Sternocleidomastoid (tissue), 1 donor: Measurements from ENCODE around the genes SZRD1 and PADI2.

DNA sequence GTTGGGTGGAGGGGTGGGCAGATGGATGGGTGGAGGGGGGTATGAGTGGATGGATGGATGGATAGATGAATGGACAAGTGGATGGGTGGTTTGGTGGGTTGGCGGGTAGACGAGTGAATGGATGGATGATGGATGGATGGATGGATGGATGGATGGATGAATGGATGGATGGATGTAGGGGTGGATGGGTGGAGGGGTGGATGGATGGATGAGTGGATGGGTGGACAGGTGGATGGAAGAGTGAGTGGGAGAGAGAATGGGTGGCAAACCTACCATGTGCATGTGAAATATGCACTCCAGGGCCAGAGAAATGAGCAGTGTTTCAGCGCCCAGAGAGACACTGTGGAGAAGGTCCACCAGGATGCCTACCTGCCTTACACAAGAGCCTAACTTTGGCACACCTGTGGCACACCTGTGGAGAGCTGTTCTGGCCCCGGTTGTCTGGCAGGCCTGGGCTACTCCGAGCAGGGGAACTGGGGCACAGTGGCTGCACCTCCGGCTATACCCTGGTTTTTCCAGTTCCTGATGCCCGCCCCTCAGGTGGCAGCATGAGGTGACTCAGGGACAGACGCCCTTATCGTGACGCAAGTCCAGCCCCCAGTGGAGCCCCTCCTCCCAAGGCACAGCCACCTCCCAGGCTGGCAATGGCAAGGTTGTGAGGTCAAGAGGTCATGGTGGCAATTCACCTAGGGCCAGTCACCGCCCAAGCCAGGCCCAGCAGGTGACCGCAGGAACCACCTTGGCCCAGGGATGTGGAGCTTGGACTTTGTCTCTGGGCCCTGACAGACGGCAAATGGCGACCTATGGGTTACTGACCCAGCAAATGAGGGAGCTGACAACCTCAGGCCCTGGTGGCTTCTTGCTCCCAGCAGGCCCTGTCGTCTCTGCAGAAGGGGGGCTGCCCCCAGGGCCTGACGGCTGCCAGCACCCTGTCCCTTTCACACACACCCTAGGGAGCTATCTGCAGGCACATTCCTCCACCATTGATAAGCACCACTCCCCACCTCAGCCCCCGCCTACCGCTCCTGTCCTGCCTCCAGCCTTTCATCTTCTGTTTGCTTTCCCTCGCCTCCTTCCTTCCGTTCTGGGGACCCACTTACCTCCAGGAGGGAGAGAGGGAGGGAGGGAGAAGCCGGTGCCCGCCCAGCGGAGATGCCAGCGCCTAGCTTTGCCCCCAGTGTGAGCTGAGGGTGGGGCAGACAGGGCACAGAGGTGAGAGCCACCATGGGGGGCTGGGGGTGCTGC lies 12.4 kb downstream of the EPHA2 start:
- PRO-cap = unidirectional peak, minus-strand start at position 475 of the sequence; unidirectional peak, plus-strand start at position 1,105 of the sequence

DNA sequence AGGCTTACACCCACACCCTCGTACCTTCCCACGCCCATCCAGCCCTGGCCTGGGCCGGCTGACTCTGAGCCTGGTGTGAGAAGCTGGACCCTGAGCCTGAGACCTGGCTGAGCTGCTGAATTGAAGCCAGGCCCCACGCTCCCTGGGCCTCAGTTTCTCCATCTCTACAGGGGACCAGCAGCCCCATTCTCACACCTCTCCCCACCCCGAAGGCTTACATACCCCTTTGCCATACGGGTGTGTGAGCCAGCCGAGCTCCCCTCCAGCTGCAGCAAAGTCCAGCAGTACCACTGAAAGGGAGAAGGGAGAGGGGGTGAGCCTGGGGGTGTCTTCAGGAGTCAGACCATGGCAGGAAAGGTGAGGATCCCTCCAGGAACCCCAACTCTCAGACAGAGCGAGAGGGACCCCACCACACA lies 5.2 kb downstream of the EPHA2 start:
- PRO-cap = no peak

DNA sequence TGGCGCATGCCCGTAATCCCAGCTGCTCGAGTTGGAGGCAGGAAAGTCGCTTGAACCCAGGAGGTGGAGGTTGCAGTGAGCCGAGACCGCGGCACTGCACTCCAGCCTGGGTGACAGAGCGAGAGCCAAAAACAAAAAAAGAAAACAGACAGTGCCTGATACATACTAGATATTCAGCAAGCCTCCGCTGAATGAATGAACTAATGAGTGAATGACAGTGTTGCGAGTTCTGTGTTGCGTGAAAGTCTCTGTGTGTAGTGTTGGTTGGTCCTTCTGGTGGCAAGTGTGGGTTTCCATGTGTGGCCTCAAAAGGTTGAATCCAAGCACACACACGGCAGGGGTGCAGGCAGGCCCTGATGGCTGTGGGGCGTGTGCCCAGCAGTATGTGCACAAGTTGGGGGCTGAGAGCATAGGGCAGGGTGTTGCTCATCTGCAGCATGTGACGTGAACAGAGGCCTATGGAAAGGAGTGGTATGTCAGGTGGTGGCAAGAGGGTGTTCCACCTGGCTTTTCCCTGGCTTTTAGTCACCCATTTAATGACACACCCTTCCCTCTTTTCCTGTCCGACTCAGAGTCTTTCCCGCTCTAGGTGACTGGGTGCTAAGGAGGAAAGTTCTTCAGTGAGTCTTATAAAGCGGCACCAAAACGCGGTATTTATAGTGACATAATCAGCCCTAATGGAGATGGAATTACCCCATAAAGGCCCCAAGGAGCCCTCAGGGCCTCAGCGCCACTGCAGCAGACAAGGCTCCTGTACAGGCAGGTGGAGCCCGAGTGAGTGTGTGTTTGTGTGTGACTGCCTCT lies 3.0 kb upstream of the EPHA2 start:
- PRO-cap = no peak

DNA sequence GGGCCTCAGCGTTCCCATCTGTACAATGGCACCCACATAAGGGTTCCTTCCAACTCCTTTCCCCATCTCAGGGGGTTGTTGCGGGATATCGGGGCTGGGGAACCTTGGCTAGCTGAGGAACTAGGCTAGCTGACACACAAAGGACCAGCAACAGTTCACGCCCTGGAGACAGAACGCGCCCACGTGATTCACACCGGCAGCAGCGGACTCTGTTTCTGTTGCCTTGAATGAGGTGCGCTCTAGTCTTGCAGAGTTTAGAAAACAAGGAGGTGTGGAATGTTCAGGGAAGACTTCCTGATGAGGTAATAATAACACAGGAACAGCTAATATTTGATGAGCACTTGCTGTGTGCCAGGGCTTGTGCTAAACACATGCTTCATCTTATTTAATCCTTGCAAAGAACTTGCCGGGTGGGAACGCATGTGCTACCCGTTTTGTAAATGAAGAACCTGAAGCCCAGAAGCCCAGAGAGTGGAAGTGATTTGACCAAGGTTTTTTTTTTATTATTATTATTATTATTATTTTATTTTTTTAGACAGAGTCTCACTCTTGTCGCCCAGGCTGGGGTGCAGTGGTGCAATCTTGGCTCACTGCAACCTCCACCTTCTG lies 23.3 kb upstream of the EPHA2 start:
- PRO-cap = unidirectional peak, minus-strand start at position 220 of the sequence

- PRO-cap = bidirectional peak, plus-strand start at chr1:16227099, minus-strand start at chr1:16226931
These were observed 10.2 kb downstream of the CPLANE2 start for GRCh38 chr1:16226639-16227256.

- PRO-cap = bidirectional peak, plus-strand start at chr1:16367243, minus-strand start at chr1:16367135
These were observed at the start of gene SZRD1 for GRCh38 chr1:16366667-16367326. TSS of gene SZRD1 (plus strand) at chr1:16367242.

GRCh38 chr1:16367327-16368158 lies 501 bp downstream of the SZRD1 start:
- PRO-cap = bidirectional peak, plus-strand start at chr1:16367532, minus-strand start at chr1:16367500; bidirectional peak, plus-strand start at chr1:16367602, minus-strand start at chr1:16367734; bidirectional peak, plus-strand start at chr1:16367878, minus-strand start at chr1:16367990

DNA sequence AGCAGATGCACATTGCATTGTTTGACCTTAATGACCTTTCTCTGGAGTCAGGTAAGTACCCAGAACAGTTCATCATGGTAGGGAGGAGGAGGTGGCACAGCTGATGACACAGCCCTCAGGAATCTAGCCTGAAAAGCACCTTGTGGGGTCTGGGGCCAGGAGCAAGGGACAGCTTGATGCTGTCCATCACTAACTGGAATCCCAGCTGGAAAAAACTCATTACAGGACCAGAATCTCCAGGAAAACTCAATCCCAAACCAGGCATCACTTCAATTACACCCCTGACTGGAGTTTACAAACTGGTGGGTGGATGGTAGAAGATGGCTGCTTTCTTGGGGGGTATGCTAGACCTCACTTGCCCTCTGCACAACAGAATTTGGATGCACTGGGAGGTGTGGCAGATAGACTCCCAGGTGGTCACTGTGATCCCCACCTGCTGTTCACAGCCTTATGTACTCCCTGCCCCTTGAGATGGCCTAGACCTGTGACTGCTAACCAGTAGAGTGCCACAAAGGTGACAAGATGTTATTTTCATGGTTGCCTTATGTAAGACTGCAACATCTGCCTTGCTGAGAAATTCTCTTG lies 21.4 kb downstream of the NECAP2 start:
- PRO-cap = no peak

DNA sequence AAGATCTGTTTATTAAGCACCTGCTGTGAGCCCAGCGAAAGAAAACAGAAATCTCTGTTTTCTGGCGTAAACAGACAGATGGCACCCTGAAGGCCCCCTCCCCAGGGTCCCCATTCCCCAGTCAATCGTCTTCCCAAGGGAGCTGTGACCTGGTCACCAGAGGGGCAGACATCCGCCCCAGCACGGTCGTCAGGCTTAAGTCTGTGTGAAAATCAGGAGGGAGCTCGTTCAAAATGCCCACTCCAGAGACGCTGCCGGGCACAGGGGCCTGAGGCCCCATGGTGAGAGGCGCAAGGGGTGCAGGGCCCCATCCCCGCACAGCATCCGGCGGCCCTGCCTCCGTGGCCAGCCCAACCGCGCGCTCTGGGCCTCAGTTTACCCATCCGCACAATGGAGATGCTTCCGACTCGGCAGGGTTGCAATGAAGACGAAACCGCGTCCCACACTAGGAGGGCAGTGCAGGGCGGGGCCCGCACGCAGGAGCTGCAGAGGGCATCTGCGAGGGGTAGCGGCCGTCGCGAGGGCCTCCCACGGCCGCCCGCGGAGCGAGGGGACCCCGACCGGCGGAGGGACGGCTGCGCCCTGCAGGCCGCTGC lies 57.9 kb downstream of the NECAP2 start:
- PRO-cap = no peak

DNA sequence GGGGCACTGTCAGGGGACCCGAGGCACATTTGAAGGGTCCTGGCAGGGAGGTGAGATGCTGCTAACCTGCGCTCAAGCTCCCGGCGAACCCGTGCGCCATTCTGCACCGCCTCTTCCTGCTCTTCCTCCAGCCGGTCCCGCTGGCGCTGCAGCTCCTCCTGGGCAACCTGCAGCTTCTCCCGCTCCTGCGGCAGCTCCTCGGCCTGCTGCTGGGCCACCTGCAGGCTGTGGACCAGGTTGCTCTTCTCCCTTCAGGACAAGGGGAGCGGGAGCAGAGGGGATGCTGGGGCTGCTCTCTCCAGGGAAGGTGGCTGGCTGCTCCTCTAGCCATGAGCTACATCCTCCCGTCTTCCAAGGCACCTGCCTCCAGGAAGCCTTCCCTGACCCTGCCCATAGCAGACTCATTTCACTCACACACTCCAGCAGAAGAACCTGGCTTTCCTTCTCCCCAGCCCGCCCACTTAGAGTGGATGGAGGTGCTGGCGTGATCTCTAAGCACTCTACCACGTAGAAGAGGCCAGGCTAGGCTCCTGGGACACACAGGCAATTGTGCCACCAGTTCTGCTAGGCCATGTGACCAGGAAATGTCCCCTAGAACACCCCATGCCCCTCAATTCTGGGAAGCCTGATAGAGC lies 188.0 kb downstream of the NECAP2 start:
- PRO-cap = no peak

DNA sequence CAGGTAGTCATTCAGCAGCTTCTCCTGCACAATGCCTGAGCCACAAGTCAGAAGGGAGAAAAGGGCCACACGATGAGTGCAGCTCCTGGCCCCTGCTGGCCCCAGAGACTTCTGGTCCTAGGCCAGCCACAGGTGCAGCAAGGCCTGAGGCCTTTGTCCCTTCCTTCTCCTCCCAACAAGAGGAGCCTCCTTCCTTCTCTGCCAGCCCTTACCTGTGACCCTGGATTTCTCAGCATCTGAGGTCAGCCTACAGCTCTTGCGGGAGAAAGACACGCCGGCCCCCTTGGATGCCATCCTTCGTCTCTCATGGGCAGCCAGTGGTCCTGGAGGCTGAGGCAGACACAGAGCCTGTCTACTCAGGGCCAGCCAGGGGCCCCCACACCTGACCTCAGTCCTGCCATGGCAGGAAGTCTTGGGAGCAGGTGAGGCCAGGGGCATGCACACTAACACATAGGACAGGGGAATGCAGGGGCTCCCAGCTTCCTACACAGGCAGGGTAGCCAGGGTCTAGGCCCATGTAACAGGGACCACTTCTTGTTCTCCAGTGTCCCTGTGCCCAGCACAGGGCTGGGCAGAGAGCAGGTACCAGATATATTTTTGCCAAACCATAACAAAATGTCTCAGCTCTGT lies 202.4 kb downstream of the NECAP2 start:
- PRO-cap = no peak

DNA sequence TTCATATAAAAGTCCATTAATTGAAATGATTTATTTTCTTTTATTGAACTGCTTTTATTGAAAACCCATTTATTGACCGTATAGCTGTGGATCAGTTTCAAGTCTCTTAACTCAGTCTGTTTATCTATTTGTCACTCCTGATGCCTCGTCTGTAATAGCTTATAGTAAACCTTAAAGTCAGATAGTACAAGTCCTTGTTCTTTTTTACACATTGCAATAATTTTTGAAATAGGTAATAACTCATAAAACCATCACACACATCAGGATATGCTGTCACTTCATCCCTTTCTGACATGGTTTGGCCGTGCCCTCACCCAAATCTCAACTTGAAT lies 52.0 kb upstream of the CROCC start:
- PRO-cap = no peak

DNA sequence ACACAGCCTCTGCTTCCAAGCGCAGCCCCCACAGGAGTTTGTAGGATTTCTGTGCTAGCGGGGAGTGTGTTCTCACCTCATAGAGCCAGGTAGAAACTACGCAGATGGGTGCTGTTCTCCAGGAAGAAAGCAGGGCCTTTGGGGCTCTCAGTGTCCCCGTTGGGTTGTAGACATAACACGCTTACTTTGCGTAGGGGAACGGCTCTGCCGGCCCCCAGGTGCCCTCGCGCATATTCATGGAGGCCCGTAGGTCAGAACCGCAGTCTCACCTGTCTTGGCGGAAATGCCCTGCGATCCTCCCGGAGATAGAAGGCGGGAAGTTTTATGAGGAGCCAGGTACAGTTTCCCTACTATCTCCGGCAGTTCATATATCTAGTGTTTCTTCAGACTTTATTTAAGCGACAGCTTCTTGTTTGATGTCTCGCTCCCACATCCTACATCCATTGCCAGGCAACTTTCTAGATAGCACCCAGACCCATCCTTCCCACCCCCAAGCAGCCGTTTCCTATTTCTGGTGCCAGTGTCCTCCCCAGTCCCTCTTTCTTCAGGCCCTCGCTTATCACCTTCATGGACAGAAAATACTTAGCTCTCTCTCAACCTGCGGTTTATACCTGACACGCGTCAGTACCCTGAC lies 25.1 kb upstream of the CROCC start:
- PRO-cap = no peak

DNA sequence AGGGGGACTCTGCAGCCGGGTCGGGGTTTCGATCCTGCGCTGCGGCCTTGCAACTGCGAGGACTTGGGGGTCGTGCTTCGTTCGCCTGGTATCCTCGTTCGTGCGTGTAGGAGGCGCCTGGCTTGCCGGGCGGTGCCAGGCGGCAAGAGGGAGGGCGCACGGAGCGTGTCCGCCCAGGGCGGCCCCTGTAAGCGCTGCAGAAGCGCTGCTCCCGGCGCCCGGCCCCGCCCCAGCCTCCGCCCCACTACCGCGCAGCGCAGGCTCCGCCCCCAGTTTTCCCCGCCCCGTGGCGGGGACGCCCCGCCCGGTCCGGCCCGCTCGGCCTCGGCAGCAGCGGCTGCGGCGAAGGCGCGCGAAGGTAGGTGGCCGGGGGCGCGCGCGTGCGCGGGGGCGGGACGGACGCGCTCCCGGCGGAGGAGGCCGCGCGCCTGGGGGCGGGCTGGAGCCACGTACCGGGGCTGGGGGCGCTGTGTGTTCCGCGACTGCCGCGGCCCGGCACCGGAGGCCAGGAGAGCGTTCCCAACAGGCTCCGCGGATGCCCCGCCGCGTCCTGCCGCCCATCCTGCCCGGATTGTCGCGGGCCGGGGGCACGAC lies 7.9 kb upstream of the CROCC start:
- PRO-cap = bidirectional peak, plus-strand start at position 414 of the sequence, minus-strand start at position 106 of the sequence

- PRO-cap = no peak
These were observed 1.3 kb downstream of the CROCC start for GRCh38 chr1:16922965-16923559.

- PRO-cap = no peak
These were observed 918 bp upstream of the MFAP2 start for GRCh38 chr1:16981346-16981729.

DNA sequence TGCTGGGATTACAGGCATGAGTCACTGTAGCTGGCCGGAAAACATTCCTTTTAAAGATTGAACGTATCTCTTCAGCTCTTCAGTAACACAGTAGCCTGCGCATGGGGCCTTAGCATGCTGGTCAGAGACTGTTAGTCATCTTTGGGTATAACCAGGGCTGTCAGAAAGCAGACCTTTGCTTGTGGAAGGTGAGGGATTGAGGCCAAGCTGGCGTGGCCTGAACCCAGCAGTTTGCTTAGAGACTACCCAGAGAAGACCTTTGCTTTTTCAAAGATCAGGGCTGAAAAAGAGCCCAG lies 9.7 kb upstream of the SDHB start:
- PRO-cap = no peak

DNA sequence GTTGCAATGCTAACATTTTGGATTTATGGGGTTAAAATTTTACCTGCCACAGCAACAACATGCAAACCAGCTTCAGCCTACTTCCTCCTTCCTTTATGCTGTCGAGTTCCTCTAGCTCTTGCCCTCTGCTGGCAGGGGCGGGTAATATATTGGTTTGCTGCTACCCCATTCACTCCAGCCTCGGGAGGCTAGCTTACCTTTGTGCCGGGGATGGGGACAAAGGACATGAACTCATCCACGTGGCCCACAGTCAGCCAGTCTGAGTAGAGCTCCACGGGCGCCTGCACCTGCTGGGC lies 21.6 kb upstream of the SDHB start:
- PRO-cap = no peak

DNA sequence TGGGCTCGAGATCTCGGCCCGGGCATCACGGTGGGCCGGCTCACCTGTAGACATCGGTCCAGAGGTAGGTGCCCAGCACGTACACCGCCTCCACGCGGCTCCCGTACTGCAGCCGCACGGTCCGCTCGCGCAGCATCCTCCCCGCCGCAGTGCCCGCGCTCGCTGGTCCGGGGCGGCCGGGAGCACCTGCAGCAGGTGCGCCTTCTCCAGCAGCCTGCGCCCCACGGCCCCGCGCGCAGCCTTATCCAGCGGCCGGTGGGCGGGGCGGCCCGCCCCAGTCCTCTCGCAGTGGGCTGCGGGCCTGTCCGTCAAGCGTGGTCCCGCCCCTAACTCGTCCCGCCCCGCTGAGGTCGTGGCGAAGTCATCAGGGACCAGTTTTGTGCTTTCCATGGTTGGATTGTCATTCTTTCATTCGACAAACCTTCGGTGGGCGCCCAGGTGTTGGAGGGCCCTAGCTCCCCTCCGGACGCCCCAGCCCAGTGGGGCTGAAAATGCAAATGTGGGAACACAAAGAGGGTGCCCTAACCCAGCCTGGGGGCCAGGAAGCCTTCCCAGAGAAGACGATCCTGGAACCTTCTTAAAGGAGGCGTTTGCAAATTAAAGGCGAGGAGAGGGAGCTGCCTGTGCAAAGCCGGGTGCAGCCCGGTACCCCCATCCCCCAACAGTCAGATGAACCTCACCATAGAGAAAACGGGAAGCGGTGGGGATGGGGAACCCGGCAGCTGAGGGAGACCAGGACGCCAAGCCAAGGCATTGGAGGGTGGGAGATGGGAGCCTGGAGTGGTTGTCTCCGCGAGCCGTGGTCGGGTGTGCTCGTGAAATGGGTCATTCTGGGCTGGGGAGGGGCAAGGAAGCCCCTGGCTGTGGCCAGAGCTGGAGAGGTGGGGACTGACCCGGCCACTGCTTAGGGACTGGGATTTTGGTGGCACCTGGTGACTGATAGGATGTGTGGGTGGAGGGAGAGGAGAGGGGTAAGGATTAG lies at the start of gene PADI2:
PADI2 (minus strand) TSS at position 216 of the 982 bp plus-strand sequence.
- PRO-cap = bidirectional peak, plus-strand start at position 318 of the sequence, minus-strand start at position 216 of the sequence

GRCh38 chr1:17425971-17426879 lies 13.3 kb downstream of the RCC2 start:
- PRO-cap = no peak